Esophagus squamous epithelium (tissue), 4 donors: ENCODE measurements around a stretch of chr15.

DNA sequence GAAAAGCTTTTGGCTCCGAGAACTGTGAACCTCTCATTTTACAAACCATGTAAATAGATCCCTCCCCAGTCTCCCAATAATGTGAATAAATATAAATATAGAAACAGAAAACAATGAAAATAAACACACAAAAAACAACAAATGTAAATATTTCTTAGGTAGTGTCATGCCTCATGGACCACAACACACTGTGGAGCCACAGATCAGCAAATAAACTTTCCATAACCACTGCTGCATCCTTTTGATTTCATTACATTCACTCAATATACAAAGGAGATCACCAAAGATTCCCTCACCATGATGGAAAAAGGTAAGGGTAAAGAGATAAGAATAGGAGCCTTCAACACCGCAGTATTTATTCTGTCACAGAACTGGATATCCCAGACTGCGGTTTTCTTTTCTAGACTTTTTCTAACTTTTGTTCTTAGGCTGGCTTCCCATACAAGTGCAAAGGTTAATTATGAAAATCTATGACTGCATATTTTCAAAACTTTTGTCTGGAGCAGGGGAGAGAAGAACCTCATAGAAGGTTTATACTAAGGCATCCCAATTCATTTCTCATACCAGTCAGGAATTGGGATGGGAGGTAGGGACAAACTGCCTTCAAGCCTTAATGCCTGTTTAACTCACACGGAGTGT lies 8.4 kb downstream of the MEIS2 start:
- PRO-cap = no peak
- RAMPAGE, long total RNA, 4 experiments = no peak in any of the 4 experiments

- PRO-cap = bidirectional peak, plus-strand start at chr15:37098810, minus-strand start at chr15:37098662
- RAMPAGE, long total RNA, 4 experiments = no peak in any of the 4 experiments
Measured at GRCh38 chr15:37098523-37098892, 1.8 kb downstream of the MEIS2 start.

DNA sequence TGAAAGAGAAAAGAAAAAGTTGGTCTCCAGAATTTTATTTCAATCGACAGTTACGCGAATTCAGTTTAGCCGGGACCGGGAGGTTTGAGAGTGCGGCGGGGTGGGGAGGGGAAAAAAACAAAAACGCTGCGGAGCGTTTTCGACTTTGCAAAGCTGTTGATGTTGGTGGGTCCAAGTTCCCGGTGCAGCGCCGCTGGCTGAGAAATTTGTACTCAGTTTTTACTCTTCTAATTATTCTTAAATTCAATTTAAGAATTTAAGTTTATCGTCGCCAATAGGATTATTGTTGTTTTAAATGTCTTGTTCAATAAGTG lies 2.4 kb upstream of the MEIS2 start:
- PRO-cap = no peak
- RAMPAGE, long total RNA, 4 experiments = no peak in any of the 4 experiments

DNA sequence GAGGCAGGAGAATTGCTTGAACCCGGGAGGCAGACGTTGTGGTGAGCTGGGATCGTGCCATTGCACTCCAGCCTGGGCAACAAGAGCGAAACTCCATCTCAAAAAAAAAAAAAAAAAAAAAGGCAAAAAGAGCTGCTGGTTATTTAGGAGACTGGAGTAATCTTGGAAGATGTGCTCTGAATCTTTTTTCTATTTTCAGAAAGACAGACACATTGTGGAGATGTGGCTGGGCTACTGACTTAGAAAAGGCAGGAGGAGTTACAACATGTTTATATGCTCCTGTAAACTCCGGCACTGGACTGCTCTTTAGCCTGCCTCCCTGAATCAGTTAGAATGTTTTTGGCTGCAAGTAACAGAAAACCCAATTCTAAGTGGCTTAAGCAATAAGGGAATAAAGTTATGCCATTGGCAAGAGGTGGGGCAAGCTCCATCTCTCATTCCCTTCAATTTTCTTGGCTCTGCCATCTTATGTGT lies 22.2 kb upstream of the MEIS2 start:
- PRO-cap = unidirectional peak, minus-strand start at position 330 of the sequence
- RAMPAGE, long total RNA, 4 experiments = no peak in any of the 4 experiments

- PRO-cap = no peak
- RAMPAGE, long total RNA, 4 experiments = no peak in any of the 4 experiments
Measured at GRCh38 chr15:37984386-37984856, 50.0 kb downstream of the TMCO5A start.

GRCh38 chr15:38073477-38073959 lies 139.1 kb downstream of the TMCO5A start:
- PRO-cap = no peak
- RAMPAGE, long total RNA, 4 experiments = no peak in any of the 4 experiments

GRCh38 chr15:38129433-38130218 lies 123.0 kb upstream of the SPRED1 start:
- PRO-cap = bidirectional peak, plus-strand start at chr15:38129745, minus-strand start at chr15:38129601; bidirectional peak, plus-strand start at chr15:38130043, minus-strand start at chr15:38129977
- RAMPAGE, long total RNA, 4 experiments = no peak in any of the 4 experiments

GRCh38 chr15:38261968-38262667 lies 9.5 kb downstream of the SPRED1 start:
- PRO-cap = no peak
- RAMPAGE, long total RNA, 4 experiments = no peak in any of the 4 experiments

- PRO-cap = unidirectional peak, plus-strand start at chr15:38398269
- RAMPAGE, long total RNA, 4 experiments = no peak in any of the 4 experiments
Measured at GRCh38 chr15:38397867-38398542, 55.9 kb upstream of the FAM98B start.

- PRO-cap = no peak
- RAMPAGE, long total RNA, 4 experiments = no peak in any of the 4 experiments
Measured at GRCh38 chr15:38576642-38577483, 12.2 kb upstream of the RASGRP1 start.

GRCh38 chr15:38683527-38683976 lies 118.9 kb upstream of the RASGRP1 start:
- PRO-cap = no peak
- RAMPAGE, long total RNA, 4 experiments = no peak in any of the 4 experiments

- PRO-cap = no peak
- RAMPAGE, long total RNA, 4 experiments = no peak in any of the 4 experiments
Measured at GRCh38 chr15:38828448-38828845, 263.8 kb upstream of the RASGRP1 start.

- PRO-cap = no peak
- RAMPAGE, long total RNA, 4 experiments = no peak in any of the 4 experiments
Measured at GRCh38 chr15:39128151-39128789, 452.6 kb upstream of the THBS1 start.

- PRO-cap = no peak
- RAMPAGE, long total RNA, 4 experiments = no peak in any of the 4 experiments
Measured at GRCh38 chr15:39172634-39173192, 408.2 kb upstream of the THBS1 start.

GRCh38 chr15:39358306-39359102 lies 222.4 kb upstream of the THBS1 start:
- PRO-cap = no peak
- RAMPAGE, long total RNA, 4 experiments = no peak in any of the 4 experiments

- PRO-cap = unidirectional peak, plus-strand start at chr15:39438497
- RAMPAGE, long total RNA, 4 experiments = no peak in any of the 4 experiments
Measured at GRCh38 chr15:39438189-39438721, 142.6 kb upstream of the THBS1 start.

DNA sequence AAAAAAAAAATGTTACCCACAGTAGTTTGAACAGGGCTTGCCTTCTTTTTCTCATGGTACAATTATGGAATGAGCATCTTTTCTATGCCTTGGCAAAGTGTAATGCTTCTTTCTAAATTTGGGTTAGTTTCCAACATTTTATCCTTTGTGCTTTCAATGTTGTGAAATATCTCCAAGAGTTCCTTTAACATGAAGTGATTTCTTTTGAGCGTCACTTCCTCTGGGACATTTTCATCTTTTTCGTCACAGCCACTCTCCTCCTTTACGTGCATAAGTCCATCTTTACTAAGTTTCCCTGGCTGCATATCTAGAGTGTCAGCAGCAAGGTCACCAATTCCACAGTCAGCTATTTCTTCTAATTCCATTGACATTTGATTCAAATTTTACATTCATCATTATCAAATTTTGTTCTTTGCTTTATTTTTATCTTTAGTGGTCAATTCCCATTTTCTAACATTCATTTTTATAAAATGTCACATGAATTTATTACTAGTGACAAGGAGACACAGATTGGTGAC lies 126.6 kb upstream of the THBS1 start:
- PRO-cap = unidirectional peak, plus-strand start at position 310 of the sequence
- RAMPAGE, long total RNA, 4 experiments = no peak in any of the 4 experiments

DNA sequence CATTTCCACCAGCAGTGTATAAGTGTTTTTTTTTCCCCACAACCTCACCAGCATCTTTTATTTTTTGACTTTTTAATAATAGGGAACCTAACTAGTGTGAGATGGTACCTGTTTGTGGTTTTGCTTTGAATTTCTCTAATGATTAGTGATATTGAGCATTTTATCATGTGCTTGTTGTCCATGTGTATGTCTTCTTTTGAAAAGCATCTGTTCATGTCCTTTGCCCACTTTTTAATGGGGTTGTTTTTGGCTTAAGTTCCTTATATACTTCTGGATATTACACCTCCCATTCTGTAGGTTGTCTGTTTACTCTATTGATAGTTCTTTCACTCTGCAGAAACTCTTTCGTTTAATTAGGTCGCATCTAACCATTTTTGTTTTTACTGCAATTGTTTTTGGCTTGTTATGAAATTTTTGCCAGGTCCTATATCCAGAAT lies 122.3 kb upstream of the THBS1 start:
- PRO-cap = no peak
- RAMPAGE, long total RNA, 4 experiments = no peak in any of the 4 experiments

GRCh38 chr15:39596641-39597150 lies 15.8 kb downstream of the THBS1 start:
- PRO-cap = no peak
- RAMPAGE, long total RNA, 4 experiments = no peak in any of the 4 experiments

- PRO-cap = no peak
- RAMPAGE, long total RNA, 4 experiments = no peak in any of the 4 experiments
Measured at GRCh38 chr15:39609116-39610007, 28.5 kb downstream of the THBS1 start.